A172 (cell line): Measurements from ENCODE around the genes NEU4 and PDCD1.

GRCh38 chr2:241808603-241809377, at the start of gene NEU4:
NEU4 (plus strand) TSS chr2:241809193.
- RAMPAGE, long total RNA, result no peak

- RAMPAGE, long total RNA, result no peak
Observed at GRCh38 chr2:241858740-241859283, at the start of gene PDCD1. PDCD1 (minus strand) TSS chr2:241858894.

DNA sequence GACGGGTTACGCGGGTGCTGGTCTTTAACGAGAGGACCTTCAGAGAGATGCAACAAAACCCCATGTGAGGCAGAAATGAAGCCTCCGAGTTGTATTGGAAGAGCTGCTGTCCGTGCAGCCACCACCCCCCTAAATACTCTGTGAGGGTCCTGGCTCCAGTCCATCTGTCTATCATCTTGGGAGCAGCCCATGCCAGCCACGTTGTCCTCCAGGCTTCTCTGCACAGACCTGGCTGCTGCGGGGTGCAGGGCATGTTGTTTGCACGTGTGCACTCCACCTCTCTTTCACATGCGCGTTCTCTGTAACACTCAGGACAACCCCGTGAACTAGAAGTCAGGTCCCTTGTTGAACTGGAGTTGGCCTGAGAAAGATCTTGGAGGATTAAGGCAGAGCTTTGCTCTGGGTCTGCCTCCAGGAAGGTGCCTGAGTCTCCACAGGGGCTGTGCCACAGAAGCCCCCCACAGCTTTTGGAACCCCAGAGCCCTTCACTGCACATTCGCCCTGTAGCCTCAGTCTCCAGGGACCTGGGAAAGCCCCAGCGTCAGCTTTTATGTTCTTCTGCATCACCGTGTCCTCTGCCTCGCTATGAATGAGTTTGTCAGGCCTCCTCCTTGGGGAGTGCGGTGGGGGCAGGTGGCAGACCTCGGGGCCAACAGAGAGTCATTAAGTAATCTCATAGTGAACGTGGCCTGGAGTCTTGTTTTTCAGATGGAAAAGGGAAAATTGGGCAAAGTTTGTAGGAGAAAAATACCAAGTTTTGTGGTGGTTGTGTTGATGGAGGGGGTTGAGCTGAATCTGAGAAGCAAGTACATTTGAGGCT, 14.2 kb downstream of the FAM240C start:
- RAMPAGE, long total RNA, result no peak

DNA sequence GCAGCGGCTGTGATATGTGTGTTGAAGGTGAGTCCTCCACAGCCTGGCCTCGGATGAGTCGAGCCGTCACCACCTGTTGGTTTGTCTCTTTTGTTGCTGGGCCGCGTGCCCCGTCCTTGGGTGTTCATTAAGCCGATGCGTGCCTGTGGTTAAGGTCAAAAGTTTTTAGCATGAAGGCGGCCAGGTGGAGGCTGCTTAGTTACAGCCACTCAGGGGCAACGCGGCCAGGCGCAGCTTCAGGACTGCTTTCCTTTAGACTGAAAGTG, 26.7 kb upstream of the FAM240C start:
- RAMPAGE, long total RNA, result no peak

- RAMPAGE, long total RNA, result no peak
Observed at GRCh38 chr2:241984883-241985446, 84.7 kb upstream of the FAM240C start.

GRCh38 chr2:242085020-242085801, 184.9 kb upstream of the FAM240C start:
- RAMPAGE, long total RNA, result no peak